Glomerular endothelial cell (primary cell): ENCODE data around the gene SCN4A.

DNA sequence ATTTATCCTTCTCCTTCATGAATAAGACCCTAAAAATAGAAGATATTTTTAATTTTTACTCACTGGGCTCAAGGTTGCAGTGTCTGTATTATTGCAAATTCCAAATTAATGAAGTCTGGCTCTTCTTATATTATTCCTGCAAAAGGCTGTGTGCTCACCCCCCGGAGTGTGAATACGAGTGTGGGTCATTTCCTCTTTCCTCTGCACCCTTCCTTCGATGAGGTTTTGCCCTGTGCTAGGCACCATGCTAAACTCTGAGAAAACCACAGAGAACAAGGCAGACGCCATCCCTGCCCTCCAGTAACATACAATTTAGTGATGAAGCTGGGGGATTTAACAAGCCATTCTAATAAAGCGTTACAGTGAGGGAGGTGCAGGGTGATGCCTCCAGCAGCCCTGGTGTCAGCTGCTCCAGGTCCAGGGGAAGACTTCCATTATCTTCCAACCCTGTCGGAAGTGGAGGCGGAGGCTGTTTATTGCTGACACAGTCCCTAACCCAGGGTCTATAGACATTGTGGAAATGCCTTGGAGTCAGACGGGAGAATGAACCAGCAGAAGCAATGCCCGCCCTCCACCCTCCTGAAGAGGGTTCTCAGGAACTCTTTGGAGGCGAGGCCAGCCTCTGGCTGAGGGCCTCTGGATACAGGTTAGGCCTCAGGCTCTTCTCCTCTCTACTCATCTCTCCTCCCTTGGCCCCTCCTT lies 2.2 kb upstream of the ACE start:
- RAMPAGE, long total RNA, result no peak

- RAMPAGE, long total RNA, result no peak
Observed at GRCh38 chr17:63621438-63621791, 802 bp upstream of the MAP3K3 start.

- RAMPAGE, long total RNA, result no peak
Observed at GRCh38 chr17:63702725-63703291, 2.9 kb upstream of the LIMD2 start.

DNA sequence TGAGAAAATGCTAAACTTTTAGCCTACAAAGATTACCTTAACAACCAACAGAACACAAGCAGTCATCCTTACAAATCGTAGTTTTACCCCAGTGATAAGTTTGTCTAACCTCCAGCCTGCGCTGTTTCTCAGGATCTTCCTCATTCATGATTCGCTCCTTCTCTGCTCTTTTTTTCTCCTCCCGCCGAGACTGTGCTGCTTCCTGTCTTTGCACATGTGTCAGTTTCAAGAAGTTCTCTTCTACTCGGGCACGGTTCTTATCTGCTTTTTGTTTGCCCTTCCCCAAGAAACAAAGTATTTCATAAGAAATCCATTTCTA lies 10.2 kb upstream of the STRADA start:
- RAMPAGE, long total RNA, result no peak

DNA sequence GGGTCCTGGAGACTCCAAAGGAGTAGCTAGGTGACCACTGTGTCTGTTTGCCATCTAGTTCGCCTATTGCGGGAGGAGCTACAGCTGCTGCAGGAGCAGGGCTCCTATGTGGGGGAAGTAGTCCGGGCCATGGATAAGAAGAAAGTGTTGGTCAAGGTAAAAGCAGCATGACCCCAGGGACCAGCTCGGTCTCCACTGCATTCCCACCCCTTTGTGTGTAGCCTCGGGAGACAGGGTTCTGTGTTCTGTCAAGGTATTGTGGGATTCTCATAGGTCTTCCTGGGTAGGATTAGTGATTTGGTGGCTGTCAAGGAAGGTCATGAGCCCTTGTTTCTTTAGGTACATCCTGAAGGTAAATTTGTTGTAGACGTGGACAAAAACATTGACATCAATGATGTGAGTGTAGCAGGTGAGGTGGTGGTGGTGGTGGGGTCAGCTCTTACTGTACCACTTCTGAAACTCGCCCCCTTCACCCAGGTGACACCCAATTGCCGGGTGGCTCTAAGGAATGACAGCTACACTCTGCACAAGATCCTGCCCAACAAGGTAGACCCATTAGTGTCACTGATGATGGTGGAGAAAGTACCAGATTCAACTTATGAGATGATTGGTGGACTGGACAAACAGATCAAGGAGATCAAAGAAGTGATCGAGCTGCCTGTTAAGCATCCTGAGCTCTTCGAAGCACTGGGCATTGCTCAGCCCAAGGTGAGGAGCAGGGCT lies 2.5 kb upstream of the FTSJ3 start:
- RAMPAGE, long total RNA, result no peak

DNA sequence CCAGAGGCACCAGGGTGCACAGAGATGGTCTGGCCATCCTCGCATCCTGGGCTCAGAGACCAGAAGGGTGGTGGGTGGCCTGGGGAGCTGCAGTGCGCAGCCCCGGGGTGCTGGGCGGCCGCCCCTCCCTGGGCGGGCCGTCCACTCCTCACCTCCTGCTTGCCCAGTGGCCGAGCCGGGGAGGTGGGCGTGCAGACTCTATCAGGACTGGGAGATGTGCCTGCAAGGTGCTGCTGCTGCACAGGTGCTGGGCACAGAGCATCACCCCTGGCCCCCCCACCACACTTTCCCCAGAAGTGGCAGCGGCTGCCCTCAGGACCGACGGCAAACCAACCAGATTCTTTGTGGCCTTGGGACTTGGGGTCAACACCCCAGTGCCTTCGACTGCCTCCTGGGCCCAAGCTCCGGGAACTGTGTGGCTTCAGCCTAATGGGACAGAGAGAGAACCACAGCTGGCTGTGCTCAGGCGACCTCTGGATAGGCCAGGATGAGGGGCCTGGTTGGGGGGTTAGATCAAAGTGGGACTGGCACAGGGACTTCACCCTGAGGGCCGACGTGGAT lies at the start of gene SCN4A:
TSS of gene SCN4A (minus strand) at position 114 of the 561 bp plus-strand sequence.
- RAMPAGE, long total RNA, result no peak

DNA sequence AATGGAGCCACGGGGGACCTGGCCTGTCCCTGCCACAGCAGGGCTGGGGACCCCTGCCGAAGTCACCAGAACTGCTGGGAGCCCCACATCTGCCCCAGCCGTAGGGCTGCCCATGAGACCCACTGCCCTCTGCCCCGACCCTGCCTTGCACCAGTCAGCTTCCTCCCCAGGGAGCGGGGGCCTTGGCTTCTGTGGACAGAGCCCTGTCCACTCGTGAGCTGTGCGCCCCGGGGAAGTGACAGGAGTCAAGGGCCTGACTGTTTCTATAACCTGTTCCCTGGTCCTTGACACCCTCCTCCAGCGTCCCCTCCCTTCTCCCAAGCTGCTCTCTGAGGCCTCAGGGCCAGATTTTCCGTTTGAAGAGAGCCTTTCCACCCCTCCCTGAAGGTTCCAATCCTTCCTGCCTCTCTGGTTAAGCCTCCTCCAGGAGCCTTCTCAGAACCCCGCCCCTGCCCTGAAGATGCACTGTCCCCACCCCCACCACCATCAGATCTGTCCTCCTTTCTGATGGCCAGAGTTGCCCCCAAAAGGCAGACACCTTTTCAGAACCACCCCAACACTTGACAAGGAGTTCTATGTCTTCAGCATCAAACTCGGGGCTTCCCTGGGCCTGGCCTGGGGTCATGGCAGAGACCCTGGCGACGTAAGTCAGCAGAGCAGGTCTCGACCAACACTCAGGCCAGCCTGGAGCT lies 10.7 kb upstream of the PRR29 start:
- RAMPAGE, long total RNA, result no peak

DNA sequence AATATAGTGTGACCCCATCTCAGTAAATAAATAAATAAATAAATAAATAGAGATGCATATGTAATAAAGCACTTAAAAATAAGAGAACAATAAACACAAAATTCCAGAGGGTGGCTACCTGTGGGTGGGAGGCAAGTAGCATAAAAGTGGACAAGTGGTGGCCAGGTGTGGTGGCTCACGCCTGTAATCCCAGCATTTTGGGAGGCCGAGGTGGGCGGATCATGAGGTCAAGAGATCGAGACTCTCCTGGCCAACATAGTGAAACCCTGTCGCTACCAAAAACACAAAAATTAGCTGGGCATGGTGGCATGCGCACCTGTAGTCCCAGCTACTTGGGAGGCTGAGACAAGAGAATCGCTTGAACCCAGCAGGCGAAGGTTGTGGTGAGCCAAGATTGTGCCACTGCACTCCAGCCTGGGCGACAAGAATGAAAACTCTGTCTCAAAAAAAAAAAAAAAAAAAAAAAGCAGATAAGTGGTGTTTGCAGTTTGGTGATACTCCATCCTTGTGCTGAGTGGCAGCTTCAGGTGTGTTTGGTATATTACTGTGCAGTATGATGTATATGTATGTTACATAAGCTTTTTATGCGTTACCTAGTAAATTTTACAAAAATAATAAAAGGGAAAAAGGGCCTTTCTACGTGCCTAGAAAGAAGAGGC lies 929 bp downstream of the ICAM2 start:
- RAMPAGE, long total RNA, result no peak

- RAMPAGE, long total RNA, result no peak
Observed at GRCh38 chr17:64054221-64054790, 33.9 kb upstream of the ICAM2 start.

GRCh38 chr17:64066372-64067271 lies 46.2 kb upstream of the ICAM2 start:
- RAMPAGE, long total RNA, result no peak

- RAMPAGE, long total RNA, result no peak
Observed at GRCh38 chr17:64081716-64082563, 48.0 kb downstream of the ERN1 start.

DNA sequence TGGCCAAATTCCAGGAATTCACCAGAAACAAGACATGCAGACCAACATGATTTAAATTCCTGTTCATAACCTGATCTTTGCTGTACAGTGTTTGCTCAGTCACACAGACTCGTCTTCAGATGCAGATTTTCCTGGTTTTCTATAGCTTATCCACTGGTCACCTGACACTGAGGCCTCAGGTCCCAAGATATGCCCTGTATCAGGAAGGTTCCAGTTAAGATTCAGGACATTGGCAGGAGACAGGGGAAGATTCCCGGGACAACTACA lies 47.4 kb downstream of the ERN1 start:
- RAMPAGE, long total RNA, result no peak

DNA sequence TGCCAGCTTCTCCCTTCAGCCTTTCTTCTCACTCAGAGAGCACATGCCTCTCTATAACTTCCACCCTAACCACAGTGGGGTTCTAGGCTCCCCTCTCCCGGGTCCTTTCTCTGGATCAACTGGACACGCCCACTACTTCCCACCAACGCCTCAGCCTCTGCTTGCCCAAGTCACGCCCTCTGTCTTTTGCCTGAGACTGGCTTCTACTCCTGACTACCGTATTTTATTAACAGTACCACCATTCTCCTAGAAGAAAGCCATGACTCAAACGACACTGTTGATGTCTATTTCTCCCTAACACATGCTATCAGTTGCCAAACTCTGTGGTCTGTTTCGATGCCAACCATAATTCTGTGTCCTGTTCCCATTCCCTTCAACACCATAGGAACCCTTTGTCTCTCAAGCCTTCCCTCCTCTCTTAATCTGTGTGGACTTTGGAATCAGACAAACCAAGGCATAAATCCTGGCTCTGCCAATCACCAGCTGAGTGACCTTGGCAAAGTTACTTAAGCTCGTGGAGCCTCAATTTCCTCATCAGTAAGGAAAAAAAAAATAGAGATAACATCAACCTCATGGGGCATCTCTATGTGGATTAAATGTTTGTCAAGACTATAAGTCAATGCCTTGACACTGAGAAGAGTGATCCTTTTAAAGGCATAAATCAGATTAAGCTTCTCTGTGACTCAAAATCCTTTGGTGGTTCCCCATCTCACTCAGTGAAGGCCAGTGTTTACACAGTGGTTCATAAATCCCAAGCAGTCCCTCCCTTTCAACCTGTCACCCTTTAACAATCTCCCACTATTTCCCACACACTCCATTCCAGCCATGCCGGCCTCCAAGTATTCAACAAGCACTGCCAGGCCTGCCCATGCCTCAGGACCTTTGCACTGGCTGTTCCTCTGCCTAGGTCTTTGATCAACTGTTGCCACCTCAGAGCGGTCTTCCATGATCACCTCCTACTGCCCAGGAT lies 45.7 kb downstream of the ERN1 start:
- RAMPAGE, long total RNA, result no peak

DNA sequence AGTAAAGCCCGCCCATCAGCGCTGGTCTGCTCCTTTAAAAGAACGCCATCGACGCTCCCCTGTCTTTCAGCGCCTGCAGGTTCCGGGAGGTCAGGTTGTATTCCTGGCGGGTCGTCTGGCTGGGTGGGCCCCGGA lies 15.8 kb upstream of the ERN1 start:
- RAMPAGE, long total RNA, result start-site peak on the plus strand centred at position 65 of the sequence, 10 bp wide, 6 and 14 reads in 2 replicates

GRCh38 chr17:64155776-64156653 lies 26.1 kb upstream of the ERN1 start:
- RAMPAGE, long total RNA, result no peak

DNA sequence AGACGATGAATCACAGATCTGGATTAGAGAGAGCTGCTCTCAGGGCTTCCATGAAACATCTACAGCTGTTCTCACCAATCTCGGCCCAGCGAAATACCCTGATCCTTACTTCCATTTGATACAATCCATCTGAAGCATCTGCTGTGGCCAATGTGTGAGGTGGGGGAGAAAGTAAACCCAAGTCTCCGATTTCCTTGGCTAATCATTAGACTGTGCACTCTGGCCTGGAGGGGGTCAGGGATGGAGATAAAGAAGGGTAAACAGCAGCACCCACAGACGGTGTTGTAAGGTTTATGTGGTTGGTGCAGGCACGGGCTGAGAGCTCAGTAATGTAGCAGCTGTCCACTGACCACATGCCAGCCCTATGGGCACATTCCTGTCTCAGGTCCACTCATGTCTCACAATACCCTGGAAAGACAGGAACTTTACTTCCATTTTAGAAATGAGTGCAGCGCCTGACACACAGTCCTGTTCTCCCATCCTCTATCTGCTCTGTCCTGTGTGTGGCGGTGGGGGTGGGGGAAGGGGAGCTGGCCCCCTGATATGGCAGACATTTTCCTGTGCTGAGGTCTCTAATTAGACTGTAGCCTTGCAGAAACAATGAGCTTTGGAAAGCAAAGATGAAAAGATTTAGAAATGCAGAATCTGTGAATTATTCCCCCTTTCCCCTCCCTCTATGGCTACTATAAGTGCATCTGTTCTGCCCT lies 48.3 kb upstream of the ERN1 start:
- RAMPAGE, long total RNA, result no peak

DNA sequence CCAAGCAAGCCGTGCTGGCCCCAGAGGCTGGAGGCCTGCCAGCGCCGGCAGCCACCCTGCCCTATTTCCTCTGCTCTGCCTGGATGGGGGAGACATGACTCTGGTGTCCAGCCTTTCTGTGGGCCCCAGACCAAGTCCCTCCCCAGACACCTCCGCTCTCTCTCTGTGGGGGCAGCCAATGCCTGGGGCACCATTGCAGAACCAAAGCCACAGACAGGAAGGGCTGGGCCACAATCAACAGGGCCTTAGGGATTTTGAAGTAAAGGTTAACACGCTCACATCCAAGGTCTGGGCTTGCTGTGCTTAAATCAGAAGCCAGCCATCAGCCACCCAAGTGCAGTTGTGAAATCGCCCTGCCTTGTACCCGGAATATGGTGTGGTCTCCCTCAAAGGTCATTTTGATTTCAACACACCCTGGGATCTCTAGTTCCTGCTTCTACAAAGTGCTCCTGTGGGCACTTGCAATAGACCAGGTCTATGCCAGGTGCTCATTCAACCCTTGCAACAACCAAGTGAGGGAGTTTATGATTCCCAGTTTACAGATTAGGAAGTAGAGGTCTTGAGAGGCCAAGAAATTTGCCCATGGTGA lies 63.5 kb upstream of the TEX2 start:
- RAMPAGE, long total RNA, result no peak

DNA sequence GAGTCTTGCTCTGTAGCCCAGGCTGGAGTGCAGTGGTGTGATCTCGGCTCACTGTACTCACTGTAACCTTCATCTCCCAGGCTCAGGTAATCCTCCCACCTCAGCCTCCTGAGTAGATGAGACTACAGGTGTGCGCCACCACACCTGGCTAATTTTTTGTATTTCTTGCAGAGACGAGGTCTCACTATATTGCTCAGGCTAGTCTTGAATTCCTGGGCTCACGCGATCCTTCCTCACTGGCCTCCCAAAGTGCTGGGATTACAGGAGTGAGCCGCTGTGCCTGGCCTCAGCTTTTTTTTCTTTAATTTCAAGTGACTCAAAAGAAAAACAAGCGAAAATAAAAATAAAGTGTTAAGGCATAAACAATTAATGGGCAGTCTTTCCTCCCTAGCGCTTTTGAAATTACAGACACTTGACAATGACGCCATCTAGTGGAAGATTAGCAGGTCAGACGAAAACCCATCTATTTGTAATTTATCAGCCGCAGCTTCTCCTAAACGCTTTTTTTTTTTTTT lies 27.9 kb upstream of the PECAM1 start:
- RAMPAGE, long total RNA, result no peak

DNA sequence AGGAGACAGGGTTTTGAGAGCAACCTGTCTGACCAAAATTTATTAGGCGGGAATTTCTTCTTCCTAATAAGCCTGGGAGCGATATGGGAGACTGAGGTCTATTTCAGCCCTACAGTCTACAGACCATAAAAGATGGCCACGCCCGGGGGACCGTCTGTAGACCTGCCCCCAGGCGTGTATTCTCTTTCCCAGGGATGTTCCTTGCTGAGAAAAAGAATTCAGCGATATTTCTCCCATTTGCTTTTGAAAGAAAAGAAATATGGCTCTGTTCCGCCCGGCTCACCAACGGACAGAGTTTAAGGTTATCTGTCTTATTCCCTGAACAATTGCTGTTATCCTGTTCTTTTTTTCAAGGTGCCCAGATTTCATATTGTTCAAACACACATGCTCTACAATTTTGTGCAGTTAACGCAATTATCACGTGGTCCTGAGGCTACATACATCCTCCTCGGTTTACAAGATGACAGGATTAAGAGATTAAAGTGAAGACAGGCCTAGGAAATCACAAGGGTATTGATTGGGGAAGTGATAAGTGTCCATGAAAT lies 4.5 kb downstream of the CEP95 start:
- RAMPAGE, long total RNA, result no peak

DNA sequence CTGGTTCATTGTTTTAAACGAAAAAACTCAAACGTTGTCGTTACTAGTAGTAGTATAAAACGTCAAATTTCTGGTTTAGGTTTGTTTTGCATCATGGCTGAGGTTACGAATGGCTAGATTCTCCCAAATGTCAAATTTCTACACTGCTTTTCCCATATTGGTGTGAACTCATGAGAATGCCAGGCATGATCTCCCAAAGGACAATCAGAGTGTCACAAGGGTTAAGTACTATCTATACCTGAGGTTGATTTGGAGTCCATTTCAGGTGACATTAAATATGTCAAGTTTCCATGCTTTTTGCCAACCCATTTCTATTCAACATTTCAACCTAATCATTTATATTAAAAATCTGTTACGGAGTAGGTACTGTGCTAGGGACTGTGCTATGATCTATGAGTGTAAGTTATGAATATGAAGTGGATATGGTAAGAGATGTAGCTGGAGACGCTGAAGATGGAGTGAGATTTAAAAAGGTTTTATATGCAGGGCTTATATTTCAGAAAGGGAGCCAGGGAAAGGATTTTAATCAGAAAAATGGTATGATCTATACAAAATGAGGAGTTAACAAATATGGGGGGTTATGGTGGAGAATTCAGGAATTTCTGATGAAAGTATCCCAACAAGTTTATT lies 6.5 kb downstream of the CEP95 start:
- RAMPAGE, long total RNA, result no peak